Metastatic Liver Carcinoma in the Adrenal Gland (tissue), 2 donors: Measurements from ENCODE around the genes FAM114A2 and MRPL22.

- PRO-cap, 2 experiments, result no peak in any of the 2 experiments
These were observed 21.1 kb downstream of the FAT2 start for GRCh38 chr5:151570066-151570387.

- PRO-cap, 2 experiments, result no peak in any of the 2 experiments
These were observed 46.6 kb upstream of the FAT2 start for GRCh38 chr5:151637571-151638235.

DNA sequence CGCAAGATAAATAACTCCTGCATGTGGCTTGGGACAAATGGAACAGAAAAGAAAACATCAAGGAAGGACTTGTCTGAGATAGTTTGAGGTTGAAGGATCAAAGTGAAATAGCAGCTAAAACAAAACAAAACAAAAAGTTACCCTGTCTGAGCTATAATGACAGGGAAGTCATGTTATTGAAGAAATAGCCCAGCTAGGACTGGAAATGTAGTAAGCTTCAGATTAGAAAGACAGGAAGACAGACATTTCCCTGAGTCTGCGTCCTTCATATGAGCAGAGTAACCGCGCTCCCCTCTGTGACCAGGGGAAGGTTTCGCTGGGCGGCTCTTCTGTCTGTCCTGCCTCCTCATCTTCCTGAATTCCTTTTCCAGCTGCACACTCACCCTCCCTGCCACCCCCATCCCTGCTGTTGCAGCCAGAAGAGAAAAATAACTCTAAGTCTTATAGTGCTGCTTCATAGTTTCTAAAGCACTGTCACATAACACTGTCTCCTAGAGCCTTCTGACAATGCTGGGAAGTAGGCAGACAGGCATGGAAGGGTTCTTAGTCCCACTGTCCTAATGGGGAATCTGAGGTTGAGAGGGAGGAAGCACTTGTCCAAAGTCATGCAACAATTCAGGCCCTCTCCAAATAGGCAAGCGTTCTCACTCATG is 8.6 kb downstream of the SPARC start:
- PRO-cap, 2 experiments, result no peak in any of the 2 experiments

GRCh38 chr5:151680652-151681581 is 5.8 kb downstream of the SPARC start:
- PRO-cap, 2 experiments, result no peak in any of the 2 experiments

DNA sequence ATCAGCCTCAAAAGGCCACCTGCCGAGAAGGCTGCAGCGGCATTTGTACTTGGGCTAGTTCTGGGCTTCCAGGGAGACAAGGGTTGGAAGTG is 938 bp downstream of the G3BP1 start:
- PRO-cap, 2 experiments, result no peak in any of the 2 experiments

- PRO-cap, 2 experiments, result peak in 2 of 2 experiments; most common plus-strand start chr5:154038999 (in 2); most common minus-strand start chr5:154038921 (in 2)
These were observed at the start of gene FAM114A2 for GRCh38 chr5:154038172-154039479. Gene FAM114A2, minus strand, starts transcription at chr5:154038910.

DNA sequence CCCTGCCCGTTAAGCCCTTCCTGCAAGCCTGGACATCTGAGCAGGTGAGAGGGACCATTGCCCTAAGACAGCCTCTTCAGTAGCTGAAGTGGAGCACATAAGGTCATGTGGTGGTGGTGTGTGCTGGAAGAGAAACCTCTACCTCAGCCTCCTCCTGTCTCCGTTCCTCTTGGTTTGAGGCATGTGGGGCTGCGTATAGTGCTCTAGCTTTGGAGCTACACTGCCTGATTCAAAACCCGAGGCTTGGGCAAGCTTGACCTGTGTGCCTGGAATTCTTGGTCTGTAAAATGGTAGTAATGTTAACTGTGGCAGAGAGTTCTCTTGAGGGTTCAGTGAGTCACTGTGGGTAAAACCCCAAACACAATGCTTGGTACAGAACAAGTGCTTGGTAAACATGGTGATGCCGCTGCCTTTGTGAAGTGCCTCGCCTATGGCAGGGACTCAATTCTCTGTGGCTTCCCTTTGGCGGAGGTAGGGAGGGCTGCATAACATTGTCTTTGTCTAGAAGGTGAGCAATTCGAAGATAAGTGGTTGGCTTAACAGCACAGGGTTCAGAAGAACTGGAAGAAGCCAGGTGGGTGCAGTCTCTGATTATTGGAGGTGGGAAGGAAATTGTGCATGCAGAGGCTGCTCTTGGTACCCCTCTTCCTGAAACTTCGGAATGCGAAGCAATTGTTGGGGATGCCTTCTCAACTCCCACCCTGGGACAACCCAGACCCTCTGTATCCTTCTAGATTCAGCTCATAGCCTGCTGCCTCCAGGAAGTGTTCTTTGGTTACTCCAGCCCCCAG is 7.6 kb downstream of the GALNT10 start:
- PRO-cap, 2 experiments, result no peak in any of the 2 experiments

DNA sequence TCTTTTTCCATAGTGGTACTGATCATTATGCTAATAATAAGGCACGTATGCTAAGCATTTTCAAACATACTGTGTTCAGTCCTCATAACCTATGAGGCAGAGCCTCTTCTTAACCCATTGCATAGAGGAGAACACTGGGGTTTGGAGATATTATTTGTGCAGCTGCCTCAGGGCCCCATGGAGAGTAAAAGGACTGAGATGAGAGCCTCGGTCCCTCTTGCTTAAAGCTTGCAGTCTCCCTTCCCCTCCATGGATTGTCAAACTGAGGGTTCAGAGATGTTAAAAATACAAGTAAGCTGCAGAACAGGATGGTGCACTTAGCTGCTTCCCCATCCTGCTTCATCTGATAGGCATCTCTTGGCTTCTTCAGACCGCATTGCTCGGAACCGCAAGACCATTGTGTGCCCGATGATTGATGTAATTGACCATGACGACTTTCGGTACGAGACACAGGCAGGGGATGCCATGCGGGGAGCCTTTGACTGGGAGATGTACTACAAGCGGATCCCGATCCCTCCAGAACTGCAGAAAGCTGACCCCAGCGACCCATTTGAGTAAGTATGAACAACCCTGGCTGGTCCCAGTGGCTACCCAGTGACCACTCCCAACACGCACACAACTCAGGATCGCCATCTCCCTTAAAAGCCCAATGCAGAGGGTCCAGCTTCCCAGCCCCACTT is 65.6 kb upstream of the SAP30L start:
- PRO-cap, 2 experiments, result no peak in any of the 2 experiments

GRCh38 chr5:154646878-154647700 is 108.1 kb upstream of the LARP1 start:
- PRO-cap, 2 experiments, result no peak in any of the 2 experiments

- PRO-cap, 2 experiments, result peak in 2 of 2 experiments; most common minus-strand start chr5:154756627 (in 2)
These were observed 1.3 kb downstream of the LARP1 start for GRCh38 chr5:154756563-154756705.

DNA sequence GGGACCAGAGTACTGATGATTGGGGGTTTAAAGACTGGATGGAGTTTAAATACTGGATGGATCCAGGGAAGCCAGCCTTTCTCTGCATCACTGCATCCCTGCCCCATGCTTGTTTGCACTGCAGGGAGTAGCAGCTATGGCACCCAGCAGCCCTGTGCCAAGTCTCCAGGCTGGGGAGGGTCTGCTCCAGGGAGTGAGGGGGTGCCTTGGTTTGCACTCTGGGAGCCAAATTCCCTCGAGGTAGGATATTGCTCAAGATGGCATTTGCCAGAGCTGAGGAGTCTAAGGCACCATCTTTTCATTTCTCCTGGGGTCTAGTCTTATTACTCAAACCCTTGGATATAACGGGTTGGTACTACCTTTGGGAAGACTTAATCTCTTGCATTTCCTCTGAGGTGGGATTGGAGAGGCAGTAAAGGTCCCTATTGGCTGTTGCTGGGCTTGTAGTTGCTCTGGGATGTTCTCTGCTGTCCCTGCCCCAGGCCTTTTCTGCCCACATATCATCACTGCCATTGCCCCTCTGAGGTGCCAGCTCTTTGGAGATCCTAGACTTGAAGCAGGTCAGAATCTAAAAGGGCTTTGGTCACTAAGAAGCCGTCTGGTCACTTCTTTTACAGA is 19.1 kb downstream of the LARP1 start:
- PRO-cap, 2 experiments, result no peak in any of the 2 experiments

DNA sequence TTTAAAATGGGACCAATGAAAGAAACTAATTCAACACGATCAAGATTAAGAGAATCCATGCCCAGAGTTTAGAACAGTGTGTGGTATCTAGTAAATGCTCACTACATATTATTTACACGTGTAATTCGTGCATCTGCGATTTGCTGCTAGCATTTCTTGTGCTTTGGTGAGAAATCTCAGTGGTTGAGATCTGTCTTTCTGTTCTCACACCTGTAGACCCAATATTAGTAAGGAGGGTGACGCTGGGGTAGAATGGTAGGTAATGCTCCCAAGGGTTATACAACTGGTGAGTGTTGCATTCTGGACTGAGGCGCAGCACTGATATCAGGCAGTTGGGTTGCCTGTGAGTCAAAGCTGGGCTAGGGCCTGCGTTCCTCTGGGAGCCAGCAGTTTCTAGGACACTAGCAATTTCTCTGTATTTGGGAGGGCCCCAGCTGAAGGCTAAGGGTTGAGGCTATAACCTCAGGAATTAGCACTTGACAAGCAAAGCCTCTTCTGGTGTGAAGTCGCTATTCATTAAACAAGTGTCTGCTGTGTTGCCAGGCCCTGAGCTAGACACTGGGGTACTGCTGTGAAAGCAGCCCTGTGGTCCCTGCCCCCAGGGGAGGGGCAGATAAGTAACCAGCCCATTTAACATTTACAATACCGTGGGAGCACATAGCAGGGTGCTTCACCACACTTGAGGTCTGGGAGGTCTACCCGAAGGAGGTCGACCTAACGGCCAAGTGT is 28.7 kb downstream of the LARP1 start:
- PRO-cap, 2 experiments, result no peak in any of the 2 experiments

DNA sequence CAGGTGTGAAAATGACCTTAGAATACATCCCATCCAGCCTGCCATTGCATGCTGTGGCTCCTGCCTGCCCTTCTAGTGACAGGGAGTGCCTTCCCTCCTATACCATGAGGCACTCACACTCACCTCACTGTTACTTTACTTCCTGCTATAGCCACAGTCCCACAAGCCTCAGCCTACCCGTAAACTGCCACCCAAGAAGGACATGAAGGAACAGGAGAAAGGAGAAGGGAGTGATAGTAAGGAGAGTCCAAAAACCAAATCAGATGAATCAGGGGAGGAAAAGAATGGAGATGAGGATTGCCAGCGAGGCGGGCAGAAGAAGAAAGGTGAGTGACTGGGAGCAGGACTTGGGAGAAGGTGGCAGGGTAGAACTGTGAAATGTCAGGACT is 37.3 kb downstream of the LARP1 start:
- PRO-cap, 2 experiments, result no peak in any of the 2 experiments

DNA sequence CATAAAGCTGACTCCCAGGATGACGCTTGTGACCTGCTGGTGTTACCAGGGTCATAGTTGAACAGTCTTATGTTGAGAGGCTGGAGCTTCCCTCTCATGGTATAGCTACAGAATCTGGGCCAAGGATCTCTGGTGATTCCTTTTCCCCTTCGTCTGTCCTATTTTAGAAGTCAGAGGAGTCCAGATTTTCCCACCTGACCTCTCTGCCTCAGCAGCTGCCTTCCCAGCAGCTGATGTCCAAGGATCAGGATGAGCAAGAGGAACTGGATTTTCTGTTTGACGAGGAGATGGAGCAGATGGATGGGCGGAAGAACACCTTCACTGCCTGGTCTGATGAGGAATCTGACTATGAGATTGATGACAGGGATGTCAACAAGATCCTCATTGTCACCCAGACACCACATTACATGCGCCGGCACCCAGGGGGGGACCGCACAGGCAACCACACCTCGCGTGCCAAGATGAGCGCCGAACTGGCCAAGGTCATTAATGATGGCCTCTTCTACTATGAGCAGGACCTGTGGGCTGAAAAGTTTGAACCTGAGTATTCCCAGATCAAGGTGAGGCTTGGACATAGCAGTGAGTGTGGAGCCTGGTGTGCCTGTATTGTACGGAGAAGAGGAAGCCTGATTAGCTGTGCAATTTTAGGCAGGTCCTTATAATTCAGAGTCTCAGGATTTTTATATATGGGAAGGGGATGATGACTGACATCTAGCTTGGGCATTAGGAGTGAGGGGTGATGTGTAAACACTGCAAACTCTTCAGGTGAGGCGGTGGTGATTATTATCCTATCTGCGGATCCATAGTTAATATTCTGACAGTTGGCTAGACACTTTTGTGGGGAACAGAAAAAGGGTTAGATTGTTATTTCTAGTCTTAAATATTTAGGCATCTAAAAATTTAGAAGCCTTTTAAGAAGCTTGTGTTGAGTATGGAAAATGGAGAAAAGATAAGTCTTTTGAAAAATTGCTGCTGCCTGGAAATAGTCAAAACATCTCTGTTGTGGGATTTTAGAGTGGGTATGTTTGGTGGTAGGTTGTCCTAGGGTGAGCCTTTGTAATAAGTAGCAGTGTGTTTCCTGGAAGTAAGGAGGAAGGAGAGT is 47.0 kb downstream of the LARP1 start:
- PRO-cap, 2 experiments, result no peak in any of the 2 experiments

DNA sequence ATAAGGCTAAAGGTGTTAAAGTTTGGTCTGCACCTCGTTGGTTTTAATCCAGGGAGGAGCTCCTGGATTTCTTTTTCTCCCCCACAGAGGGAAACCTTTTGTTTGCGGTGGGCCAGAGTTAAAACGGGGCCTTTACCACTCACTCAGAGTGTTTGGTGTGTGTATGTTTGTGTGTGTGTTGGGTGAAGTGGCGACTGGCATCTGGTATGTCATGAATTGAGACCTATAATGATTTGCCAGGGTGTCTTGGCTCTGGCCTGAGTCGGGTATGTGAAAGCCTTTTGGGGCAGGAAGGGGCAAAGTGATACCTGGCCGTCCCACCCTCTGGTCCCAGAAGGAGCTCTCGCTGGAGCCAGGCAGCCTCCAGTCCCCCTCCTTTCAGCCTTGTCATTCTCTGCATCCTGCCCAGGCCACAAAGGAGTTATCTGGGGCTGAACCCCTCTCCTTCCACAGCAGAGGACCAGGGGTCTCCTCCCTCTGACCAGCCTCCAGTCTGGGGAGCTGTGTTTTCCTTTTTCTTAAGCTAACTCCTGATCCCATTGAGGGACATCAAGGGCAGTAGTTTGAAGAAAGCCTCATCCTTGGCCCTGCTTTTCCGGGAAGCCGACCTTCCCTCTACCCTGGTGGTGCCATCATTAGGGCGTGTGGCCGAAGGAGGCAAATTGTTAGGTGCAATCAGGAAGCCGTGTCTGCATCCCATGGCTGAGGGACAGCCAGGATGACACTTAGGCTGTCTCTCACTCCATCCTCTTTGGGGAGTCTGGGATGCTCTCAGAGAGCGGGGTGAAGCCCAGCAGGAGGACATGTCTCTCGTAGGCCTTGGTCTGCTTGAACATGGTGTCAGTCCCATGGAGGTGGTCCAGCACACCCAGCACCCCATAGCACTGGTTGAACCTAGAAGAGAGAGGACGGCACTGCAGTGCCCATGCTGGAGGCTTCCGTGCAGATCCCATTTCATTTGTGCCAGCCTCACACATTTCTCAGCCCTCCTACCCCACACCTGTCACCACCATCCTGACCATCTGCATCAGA is 30.5 kb downstream of the FAXDC2 start:
- PRO-cap, 2 experiments, result no peak in any of the 2 experiments

GRCh38 chr5:154859945-154860654 is 1.7 kb downstream of the CNOT8 start:
- PRO-cap, 2 experiments, result no peak in any of the 2 experiments

DNA sequence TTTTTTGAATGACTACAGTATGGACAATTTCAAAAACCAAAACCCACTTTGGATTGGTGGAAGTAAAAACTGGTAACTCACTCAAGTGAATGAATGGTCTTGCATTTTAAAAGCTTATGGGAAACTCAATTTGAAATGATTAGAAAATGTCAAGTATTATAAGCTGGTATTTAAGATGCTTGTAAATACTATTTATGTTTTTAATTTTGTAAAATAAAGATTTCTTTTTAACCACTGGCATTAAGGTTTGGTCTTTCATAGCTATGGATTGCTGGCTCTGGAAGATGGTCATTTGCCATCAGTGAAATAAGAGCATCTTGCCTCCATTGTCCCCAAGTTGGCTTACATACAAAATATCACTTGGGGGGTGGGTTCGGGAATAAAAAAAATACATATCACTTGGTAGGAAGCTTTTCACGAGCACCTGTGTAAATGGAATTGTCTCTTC is 18.1 kb downstream of the CNOT8 start:
- PRO-cap, 2 experiments, result no peak in any of the 2 experiments

DNA sequence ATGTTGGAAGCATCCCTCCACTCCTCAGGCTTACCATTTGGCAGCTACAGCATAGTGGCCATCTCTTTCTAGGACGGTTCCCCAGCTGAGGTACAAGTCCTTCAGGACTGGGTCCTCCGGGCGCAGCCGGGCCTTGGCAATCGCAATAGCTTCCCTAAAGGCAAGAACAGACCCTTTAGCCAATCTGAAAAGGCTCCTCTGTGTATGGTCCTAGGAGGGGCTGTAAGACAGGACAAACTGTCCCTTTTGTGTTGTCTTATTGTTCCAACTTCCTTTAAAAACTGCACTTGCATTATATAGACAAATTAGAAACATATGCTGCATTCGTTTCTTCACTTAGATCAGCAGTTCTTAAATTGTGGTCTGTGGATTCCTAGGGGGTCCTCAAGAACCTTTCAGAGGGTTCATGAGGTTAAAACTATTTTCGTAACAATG is 38.8 kb downstream of the GEMIN5 start:
- PRO-cap, 2 experiments, result no peak in any of the 2 experiments

DNA sequence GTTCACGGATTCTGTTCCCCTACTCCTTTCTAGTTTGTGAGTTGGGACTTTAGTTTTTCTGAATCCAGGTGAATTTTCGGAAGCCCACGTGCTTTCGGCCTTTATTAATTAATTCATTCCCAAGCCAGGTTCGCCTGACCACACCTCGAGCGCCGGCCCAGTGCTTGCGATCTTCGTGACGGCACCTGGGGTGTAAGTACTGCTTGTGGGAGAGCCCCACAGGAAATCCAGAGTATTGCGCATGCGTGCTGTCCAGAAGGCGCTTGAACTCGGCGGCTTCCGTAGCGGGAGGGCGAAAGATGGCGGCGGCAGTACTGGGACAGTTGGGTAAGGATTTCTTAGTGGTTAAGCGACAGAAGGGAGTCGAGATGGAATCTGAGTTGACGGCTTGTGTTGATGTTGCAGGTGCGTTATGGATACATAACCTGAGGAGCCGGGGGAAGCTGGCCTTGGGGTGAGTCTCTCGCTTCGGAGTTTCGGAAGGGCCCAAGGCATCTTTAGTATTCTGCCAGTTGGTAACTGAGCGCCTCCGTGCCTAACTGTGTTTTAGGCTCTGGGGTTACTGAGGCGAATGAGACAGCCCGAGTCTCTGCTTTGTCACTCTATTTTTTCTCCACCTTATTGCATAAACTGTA is at the start of gene MRPL22:
Gene MRPL22, plus strand, starts transcription at position 262 of the 635 bp plus-strand sequence.
- PRO-cap, 2 experiments, result peak in 2 of 2 experiments; most common plus-strand start position 284 of the sequence (in 2); most common minus-strand start position 194 of the sequence (in 1)

DNA sequence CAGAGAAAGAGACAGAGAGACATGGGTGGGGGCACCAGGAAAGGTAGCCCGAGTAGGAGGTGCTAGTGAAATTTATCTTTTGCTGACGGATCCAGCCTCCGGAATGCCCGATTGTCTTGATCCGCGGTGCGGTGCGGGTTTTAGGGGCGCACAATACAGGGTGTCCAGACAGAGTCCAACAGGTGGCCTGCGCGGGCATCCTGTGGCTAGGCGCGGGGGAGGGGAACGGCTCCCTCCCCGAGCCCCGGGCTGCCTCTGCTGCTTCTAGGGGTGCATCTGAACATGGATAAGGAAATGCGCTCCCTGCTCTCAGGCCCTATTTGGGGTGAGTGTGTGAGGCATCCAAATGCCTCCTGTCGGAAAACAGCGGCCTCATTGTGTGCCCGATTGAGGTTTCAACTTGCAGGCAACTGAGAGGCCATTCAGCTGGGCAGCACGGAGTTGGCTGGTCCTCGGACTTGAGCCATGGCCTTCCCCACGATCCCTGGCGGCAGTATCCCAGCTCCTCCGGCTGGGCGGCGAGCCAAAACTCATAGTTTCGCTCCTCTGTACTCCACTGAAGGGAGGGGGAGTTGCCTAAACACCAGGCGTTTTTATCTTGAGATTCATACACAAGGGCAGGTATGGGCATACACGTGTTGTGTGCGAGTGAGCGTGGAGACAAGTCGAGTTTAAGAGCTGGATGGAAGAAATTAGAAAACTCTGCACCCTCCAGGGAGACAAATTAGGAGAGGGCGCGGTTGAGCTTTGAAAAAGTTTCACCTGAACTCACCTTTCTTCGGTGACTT is 597.3 kb upstream of the SGCD start:
- PRO-cap, 2 experiments, result no peak in any of the 2 experiments